ENCODE results near the genes CEPT1, CHIA and DDX20.

DNA sequence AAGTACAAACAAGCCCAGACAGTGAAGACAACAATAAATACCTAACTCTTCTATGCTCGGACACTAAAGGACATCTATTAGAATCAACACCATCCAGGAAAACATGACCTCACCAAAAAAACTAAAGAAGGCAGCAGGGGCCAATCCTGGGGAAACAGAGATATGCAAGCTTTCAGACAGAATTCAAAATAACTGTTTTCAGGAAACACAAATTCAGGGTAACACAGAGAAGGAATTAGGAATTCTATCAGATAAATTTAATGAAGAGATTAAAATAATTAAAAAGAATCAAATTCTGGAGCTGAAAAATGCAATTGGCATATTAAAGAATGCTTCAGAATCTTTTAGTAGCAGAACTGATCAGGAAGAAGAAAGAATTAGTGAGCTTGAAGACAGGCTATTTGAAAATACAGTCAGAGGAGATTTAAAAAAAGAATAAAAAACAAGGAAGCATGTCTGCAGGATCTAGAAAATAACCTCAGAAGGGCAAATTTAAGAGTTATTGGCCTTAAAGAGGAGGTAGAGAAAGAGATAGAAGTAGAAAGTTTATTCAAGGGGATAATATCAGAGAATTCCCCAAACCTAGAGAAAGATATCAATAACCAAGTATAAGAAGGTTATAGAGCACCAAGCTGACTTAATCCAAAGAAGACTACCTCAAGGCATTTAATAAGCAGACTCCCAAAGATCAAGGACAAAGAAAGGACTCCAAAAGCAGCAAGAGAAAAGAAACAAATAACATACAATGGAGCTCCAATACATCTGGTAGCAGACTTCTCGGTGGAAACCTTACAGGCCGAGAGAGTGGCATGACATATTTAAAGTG lies 31.9 kb downstream of the CD53 start:
- PRO-cap = no peak

GRCh38 chr1:111139951-111140939 lies at the start of gene CEPT1:
Gene CEPT1 (plus strand): TSS chr1:111140223.
- PRO-cap = bidirectional peak, plus-strand start at chr1:111140247, minus-strand start at chr1:111140205

GRCh38 chr1:111198745-111199642 lies 1.5 kb downstream of the DENND2D start:
- PRO-cap = no peak

DNA sequence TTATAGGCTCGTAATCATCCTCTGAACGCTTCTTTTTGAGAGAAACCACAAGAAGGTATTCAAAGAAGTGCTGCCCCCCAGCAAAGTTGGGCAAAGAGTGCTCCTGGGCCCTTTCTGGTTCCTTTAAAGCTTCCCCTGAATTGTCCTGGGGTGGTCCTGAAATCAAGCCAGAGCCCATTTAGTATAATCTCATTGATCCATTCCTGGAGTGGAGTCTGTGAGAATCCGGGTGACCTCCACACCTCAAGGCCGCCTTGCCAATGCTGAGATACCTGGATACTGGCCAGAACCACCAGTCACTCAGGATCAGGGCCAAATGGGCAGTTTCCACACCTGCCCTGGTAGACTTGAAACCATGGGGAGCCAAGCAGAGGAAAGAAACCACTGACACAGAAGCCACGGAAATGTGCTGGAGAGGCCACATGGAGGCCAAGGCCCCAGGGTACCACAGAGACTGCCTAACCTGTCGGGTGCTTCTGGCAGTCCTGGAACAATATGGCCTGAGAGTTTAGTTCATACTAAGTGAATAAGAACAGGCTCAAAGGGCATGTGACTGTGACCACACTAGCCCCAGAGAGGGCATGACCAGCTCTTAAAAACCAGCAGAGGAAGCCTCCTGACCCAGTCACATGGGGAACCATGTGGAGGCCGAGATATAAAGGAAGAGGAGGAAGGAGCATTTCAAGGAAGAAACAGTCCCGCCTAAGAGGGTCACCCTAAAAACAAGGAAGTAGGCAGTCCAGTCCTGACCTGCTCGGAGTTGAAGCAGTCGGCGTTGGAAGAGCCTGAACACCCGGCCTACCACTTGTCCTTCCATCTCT lies 593 bp downstream of the DENND2D start:
- PRO-cap = unidirectional peak, plus-strand start at position 742 of the sequence

GRCh38 chr1:111203610-111204907 lies 3.6 kb upstream of the DENND2D start:
- PRO-cap = unidirectional peak, minus-strand start at chr1:111204538

GRCh38 chr1:111290582-111291030 lies at the start of gene CHIA:
Gene CHIA (plus strand): TSS chr1:111290851.
- PRO-cap = no peak

DNA sequence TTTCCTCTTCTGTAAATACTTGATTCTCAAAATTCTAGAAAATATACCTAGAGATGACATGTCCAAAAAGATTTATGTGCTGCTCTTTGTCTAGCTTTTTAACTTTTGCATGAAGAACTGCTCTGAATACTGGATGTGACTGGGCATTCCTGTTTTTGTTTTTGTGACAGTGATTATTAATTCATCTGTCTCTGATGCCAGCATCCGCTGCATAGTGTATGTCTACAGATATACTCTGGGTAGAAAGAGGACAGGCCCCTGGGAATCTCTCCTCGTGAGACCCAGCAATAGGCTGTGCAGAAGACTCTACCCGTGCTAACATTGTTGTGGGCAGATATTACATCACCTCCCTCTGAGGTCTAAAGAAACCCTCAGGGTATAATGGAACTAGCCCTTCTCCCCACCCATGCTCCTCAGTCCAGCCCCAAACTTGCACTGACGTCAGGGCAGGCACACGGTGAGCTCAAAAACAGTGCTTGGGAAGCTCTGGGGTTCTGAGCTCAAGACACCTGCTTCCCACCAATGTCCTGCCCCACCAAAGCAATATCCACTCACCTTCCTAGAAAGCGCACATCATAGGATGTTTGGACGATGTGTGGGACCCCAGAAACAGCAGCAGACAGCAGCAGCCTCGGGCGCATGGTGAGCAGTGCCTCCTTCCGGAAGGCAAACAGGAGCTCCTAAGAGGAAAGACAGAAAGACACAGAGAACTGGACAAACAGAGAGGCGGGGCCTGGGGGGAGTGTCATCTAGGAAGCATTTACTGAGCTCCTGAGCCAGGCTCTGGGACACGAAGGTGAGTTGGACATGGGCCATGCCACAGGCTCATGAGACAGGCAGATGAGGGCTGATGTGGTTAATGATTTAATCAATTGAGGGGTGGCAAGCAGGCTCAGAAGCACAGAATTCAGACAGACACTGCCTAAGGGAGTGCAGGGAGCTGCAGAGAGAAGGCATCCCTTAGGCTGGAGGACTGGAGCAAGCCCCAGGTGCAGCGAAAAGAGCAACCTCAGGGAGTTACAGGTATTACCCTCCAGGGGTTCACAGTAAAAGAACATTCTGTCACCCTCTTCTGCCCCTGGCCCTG lies 4.8 kb downstream of the OVGP1 start:
- PRO-cap = no peak

GRCh38 chr1:111576538-111576918 lies 43.1 kb upstream of the RAP1A start:
- PRO-cap = no peak

GRCh38 chr1:111620671-111621422 lies 1.3 kb downstream of the RAP1A start:
- PRO-cap = no peak

- PRO-cap = bidirectional peak, plus-strand start at chr1:111720489, minus-strand start at chr1:111720284
Observed at GRCh38 chr1:111719976-111720925, 18.9 kb downstream of the INKA2 start.

DNA sequence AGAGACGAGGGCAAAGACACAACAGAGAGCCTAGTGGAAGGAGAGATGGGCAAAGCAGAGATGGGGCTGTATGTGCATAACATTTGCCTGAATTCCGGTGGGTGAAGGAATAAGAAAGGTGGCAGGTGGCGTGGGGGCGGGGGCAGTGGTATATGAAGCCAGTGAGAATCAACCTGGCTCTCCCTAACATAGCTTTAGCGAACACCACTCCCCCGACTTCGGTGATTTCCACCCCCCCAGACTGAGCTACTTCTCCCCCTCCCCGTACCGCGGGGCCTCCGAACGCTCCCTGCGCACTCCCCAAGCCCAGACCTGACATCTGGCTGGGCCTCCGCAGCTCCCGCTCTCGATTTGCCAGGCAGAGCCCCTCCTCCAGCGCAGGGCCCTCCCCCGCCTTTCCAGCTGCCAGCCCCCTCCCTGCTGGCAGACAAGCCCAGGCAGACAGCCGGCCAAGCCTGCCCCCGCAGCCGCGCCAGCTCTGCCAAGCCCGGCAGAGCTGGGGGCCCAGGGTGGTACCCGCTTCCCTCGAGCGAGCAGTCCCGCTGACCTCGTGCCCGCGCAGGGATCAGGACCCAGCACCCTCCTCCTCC lies 932 bp downstream of the INKA2 start:
- PRO-cap = bidirectional peak, plus-strand start at position 440 of the sequence, minus-strand start at position 321 of the sequence

GRCh38 chr1:111738758-111739323 lies 354 bp downstream of the INKA2 start:
- PRO-cap = bidirectional peak, plus-strand start at chr1:111739187, minus-strand start at chr1:111739042

DNA sequence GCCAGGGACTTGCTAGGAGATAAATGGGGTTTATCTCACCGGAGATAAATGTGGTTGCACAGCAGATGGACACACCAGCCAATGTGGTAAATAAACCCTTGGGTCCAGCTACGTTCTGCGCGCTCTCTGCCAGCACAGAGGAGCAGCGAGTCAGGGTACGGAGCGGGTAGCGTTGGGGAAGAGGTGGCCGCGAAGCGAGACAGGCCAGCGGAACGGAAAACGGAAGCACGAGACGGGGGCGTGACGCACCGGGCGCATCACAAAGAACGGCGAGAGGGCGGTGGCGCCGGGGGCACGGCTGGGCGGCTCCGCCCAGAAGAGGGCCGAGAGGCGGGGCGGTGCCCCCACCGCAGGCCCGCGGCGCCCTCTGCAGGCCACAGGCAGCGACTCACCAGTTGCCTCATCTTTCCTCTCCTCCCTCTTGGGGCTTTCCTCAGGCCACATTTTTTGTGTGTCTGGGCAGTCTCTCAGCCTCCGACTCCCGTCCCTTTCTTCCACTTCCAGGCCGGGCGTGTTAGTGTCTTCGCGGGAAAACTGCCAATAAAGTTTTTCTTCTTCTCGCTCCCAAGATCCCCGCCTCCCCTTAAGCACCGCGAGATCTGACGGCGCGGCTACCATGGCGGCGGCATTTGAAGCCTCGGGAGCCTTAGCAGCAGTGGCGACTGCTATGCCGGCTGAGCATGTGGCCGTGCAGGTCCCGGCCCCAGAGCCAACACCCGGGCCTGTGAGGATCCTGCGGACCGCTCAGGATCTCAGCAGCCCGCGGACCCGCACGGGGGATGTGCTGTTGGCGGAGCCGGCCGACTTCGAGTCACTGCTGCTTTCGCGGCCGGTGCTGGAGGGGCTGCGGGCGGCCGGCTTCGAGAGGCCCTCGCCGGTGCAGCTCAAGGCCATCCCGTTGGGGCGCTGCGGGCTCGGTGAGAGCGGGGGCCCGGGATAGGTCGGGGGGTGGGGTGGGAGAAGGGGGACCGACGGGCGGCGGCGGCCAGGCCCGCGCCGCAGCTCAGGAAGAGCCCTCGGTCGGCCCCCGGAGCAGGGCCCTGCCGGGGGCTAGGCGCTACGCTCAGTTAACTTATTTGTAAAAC lies at the start of gene DDX20:
Gene DDX20, plus strand, starts transcription at position 593 of the 1,085 bp plus-strand sequence.
- PRO-cap = bidirectional peak, plus-strand start at position 595 of the sequence, minus-strand start at position 201 of the sequence

- PRO-cap = no peak
Observed at GRCh38 chr1:111756489-111756785, 736 bp downstream of the DDX20 start.

GRCh38 chr1:111947920-111948517 lies 41.4 kb downstream of the KCND3 start:
- PRO-cap = no peak

GRCh38 chr1:111973915-111974272 lies 15.6 kb downstream of the KCND3 start:
- PRO-cap = no peak

DNA sequence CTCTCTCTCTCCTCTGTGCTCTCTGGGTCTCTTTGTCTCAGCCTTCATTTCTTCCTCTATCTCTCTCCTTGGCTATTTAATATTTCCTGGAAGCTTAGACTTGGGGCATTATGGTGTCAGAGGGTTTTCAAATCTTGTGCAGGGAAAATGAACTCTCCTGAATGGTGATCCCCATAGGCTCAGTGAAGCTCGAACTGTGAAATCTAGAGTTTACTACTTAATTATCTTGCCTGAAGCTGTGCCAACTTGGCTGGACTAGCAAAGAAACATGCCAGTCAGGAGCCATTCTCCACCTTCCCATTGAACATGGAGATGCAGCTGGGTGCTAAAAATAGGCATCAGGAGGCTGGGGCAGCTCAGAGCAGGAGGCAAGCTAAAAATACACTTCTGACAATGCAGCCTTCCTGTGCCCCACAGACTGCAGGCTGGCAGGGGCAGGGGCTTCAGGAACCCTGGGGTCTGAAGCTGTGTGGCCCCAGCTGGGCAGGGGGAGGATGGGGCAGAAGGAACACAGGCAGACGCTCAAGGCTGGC lies 155.2 kb upstream of the KCND3 start:
- PRO-cap = no peak

DNA sequence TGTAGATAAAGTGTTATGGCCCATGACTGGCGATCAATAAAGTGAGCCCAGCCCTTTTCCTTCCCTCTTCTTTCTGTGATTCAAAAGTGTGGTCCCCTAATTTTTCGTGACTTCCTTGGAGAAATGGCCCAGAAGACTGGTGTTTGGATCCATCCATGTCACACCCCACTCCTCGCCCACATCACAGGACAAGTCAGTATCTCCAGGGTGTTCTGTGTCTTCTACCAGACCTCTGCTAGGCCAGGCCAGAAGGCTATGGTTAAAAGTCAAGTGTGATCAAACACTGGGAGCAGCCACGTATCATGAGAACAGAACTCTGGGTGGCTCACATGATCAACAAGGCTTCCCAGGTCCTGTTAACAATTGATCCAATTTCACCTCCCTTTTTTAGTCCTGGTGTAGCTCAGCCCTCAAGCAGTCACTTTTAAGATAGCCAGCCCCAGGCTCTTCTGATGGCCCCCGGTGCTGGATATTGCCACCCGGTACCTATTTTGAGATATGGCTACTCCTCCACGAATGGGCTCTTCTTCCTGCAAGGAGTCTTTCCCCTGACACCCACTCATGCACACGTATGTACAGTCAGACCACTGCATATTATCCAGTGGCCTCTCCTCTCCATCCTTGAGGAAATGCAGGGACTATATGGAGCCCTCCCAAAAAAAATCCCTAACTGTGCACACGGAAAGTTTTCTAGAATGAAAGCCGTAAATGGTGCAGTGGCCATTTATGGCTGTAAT lies 62.0 kb upstream of the CTTNBP2NL start:
- PRO-cap = no peak

DNA sequence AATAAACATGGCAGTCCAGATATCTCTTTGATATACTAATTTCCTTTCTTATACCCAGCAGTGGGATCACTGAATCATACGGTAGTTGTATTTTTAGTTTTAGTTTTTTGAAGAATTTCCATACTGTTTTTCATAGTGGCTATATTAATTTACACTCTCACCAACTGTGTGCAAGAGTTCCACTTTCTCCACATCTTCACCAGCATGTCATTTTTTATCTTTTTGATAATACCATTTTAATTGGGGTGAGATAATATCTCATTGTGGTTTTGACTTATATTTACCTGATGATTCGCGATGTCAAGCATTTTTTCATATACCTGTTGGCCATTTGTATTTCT lies 20.0 kb upstream of the CTTNBP2NL start:
- PRO-cap = no peak

GRCh38 chr1:112472017-112472553 lies 36.7 kb upstream of the WNT2B start:
- PRO-cap = no peak

Measured in left cardiac atrium (tissue), 1 donor.